GM12892 (cell line): ENCODE measurements around the gene EXT2.

DNA sequence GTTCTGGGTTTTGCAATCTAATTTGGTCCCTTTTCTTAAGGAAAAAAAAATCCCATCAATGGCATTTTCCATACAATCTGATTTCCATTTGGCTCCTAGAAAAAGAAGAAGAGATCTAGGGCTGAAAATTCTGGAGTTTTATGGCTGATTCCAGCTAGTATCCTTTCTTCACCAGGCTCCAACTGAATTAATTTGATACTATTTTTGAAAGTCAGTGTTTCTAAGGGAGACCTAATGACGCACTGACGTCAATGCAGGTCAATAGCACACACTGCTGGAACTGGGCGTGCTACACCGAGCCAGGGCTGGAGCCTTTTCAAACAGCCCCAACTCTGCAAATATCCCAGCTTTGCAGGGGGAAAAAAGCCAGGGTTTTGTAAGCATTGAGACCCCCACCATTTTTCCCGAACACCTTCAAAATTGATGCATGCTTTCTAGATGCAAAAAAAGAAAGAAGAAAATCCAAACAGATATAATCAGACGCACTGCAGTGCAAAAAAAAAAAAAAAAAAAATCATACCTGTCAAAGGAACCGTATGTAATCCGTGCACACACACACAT is 124.7 kb upstream of the HSD17B12 start:
- RRBS: no CpG with 5 or more reads among the region's 8 CpGs

- RRBS: no CpG with 5 or more reads among the region's 2 CpGs
Observed at GRCh38 chr11:43558955-43559154, 121.7 kb upstream of the HSD17B12 start.

DNA sequence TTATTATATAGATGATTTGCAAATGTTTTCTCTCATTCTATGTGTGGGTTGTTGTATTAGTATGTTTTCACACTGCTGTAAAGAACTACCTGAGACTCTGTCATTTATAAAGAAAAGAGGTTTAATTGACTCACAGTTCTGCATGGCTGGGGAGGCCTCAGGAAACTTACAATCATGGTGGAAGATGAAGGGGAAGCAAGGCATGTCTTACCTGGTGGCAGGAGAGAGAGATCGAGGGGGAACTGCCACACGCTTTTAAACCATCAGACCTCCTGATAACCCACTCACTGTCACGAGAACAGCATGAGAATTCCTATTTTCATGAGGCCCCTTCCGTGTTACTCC is 55.1 kb downstream of the HSD17B12 start:
- RRBS: no CpG with 5 or more reads among the region's 4 CpGs

DNA sequence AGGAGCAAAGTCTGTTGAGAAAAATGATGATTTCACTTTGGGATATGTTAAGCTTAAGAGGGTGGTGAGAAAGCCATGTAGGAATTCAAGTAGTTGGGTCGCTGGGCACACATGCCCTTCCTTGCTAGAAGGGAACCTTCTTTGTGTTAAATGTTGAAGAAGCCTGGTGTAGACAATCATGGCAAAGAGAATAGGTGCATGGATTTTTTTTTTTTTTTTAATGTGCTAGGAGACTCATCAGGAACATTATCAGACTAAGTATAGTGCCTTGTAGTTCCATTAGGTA is 72.6 kb upstream of the ALKBH3 start:
- RRBS: no CpG with 5 or more reads among the region's 1 CpG

GRCh38 chr11:43904608-43905672 is 24.3 kb downstream of the ALKBH3 start:
- RRBS: no CpG with 5 or more reads among the region's 13 CpGs

DNA sequence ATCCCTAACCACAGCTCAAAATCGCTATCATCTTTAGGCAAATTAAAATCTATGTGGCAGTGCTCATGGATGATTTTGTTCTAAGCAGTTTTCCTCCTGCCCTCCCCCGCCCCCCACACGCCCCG is 22.4 kb upstream of the C11orf96 start:
- RRBS: no CpG with 5 or more reads among the region's 4 CpGs

GRCh38 chr11:43922988-43924195 is 19.0 kb upstream of the C11orf96 start:
- RRBS: no CpG with 5 or more reads among the region's 14 CpGs

DNA sequence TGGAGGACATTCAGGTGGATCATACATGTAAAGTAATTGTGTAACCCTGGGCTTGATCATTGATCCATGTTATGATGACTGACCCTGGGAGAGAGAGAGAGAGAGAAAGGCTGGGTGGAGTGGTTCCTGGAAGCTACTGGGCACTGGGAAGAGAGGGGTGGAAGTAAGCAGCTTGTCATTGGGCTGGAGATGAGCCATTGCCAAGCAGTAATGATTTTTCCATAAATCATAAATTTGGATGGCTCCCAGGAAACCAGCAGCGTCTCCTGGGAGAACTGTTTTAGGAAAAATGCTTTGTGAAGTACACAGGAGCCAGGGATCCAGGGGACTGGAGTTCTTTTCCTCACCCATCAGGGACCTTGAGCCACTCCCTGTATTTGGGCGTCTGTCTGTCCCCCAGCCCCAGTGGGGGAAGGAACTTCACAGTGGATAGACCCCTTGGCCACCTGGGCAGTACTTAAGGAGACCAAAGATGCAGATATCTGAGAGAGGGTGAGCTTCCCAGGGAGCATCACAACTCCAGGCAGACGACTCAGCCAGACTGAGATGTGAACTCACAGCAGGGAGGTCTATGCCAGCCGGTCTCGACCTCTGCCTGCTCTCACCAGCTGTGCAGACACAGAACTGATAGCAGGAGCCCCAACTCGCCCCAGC is 29.9 kb upstream of the ACCSL start:
- RRBS: no CpG with 5 or more reads among the region's 6 CpGs

DNA sequence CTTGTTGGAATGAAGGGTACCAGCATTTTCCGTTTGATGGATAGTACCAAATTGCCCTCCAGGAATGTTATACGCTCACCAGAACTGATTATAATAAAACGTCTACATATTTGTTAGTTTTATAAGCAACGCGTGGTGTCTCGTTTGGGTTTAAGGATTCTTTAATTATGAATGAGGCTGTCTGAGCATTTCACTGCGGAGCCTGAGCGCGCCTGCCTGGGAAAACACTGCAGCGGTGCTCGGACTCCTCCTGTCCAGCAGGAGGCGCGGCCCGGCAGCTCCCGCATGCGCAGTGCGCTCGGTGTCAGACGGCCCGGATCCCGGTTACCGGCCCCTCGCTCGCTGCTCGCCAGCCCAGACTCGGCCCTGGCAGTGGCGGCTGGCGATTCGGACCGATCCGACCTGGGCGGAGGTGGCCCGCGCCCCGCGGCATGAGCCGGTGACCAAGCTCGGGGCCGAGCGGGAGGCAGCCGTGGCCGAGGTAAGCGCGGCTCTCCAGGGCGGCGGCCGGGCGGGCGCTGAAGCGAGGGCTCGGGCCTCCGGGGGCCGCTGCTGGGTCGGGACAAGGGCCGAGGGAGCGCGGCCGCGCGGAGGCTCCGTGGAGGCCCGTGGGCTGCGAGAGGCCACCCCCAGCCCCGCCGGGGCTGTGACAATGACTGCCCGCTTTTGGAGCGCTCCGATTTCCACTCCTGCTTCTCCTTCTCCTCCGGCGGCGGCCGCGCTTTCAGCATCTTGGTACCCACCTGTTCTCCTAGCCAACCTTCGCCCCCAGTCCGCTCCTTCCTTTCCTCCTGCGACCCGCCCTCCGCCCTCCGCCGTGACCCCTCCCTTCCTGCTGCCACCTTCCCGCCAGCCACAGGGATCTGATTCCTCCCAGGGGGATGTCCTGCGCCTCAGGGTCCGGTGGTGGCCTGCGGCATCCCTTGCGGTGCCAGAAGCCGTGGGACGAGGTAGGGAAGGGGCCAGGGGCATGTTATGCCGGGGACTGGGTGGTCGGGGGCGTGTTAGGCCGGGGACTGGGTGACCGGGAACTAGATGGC is at the start of gene EXT2:
Gene EXT2 (plus strand): TSS at position 307 of the 1,040 bp plus-strand sequence.
- RRBS: 1% methylated on average over 28 of the region's 92 CpGs

DNA sequence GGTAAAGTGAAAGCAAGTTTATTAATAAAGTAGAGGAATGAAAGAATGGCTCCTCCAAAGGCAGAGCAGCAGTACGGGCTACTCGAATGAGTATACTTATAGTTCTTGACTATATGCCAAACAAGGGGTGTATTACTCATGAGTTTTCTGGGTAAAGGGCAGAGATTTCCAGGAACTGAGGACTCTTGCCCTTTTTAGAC is 35.1 kb upstream of the CD82 start:
- RRBS: no CpG with 5 or more reads among the region's 2 CpGs

- RRBS: no CpG with 5 or more reads among the region's 15 CpGs
Observed at GRCh38 chr11:44576968-44578065, 11.9 kb downstream of the CD82 start.

DNA sequence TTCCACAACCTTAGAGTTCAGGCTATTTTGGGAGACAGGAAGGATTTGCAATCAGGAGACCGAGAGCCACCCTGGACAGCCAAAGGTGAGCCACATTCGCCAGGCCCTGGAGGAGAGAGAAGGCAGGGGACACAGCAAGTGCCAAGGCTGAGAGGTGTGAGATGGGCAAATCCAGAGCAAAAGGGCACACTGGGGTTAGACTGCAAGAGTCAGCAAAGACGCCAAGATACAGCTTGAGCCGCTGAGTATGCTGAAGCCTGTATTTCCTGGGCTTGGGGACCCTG is 66.4 kb downstream of the CD82 start:
- RRBS: no CpG with 5 or more reads among the region's 4 CpGs

- RRBS: no CpG with 5 or more reads among the region's 5 CpGs
Observed at GRCh38 chr11:44659625-44660278, 67.0 kb upstream of the TSPAN18 start.

DNA sequence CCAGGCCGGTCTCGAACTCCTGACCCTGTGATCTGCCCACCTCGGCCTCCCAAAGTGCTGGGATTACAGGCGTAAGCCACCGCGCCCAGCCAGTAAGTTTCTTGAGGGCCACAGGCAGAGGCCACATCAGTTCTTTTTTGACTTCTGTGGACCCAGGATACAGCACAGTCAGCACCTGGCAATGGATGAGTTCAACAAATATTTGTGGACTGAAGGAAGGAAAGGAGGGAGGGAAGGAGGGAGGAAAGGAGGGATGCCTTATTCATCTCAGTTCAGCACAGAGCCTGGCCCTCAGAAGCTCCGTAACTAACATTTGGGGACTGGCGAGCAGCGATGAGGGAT is 77.5 kb downstream of the TSPAN18 start:
- RRBS: no CpG with 5 or more reads among the region's 9 CpGs

DNA sequence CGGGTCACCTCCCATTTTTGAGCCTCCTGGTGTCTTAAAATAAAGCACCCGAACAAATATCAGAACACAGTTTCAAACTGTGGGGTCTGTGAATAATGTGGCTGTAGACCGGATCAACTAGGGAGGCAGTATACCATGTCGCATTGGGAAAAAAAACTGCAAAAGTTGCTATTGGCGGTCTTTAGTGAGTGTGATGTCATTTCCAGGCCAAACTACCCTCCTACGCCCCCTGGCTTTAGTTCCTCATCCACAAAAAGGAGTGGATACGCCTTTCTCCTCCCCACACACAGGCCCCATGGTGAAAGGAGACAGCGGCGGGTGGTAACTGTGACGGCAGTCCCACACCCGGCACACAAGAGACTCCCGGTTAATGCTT is 11.1 kb downstream of the TP53I11 start:
- RRBS: 89% methylated on average over 1 of the region's 12 CpGs

DNA sequence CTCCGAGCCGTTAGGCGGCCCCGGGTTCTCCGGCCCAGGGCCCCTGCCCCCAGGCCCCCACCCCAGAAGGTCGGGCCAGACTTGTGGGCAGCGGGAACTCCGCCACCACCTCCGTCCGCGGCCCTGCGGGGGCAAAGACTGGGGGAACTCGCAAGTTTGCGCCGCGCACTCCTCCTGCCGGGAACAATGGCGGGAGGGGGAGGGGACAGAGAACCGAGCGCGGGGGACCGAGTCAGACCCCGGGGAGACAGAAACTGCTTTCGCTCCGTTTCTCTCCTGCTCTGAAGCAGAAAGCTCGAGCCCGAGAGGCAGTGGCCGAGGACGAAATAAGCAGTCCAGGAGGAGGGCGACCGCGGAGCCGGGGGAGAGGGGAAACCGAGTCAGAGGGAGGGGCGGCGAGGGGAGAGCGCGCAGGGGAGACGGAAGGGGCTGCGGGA is 644 bp downstream of the TP53I11 start:
- RRBS: under 1% methylated on average over 7 of the region's 40 CpGs

GRCh38 chr11:44977572-44978170 is 27.0 kb upstream of the TP53I11 start:
- RRBS: no CpG with 5 or more reads among the region's 11 CpGs

DNA sequence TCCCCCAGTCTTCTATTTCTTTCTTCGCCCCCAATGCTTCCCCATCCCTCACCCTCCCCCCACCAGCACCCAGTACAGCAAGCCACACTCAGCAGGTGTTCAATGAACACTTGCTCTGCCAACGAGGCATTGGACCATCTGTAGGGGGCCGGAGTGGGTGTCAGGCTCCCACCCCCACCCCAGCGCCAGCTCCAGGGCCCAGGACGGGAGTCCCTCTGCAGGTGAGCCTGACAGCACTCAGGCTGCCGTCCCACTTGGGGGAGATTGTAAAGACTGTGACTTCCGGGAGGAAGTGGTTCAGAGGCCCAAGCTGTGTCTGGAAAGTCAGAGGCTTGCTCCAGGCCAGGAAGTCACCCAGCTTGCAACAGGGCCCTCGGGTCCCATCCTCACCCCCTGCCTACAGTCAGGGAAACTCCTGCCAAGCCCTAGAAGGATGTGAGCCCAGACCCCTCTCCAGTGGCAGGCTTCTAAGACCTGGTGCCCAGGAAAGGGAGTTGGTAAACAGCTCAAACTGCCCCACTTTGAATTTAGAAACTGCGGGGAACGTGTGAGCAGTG is 66.3 kb upstream of the PRDM11 start:
- RRBS: no CpG with 5 or more reads among the region's 10 CpGs

- RRBS: 11% methylated on average over 5 of the region's 21 CpGs
Observed at GRCh38 chr11:45147434-45147728, 942 bp downstream of the PRDM11 start.

GRCh38 chr11:45155038-45155801 is 8.8 kb downstream of the PRDM11 start:
- RRBS: no CpG with 5 or more reads among the region's 15 CpGs